Calu3 (cell line): ENCODE measurements around a stretch of chr3.

DNA sequence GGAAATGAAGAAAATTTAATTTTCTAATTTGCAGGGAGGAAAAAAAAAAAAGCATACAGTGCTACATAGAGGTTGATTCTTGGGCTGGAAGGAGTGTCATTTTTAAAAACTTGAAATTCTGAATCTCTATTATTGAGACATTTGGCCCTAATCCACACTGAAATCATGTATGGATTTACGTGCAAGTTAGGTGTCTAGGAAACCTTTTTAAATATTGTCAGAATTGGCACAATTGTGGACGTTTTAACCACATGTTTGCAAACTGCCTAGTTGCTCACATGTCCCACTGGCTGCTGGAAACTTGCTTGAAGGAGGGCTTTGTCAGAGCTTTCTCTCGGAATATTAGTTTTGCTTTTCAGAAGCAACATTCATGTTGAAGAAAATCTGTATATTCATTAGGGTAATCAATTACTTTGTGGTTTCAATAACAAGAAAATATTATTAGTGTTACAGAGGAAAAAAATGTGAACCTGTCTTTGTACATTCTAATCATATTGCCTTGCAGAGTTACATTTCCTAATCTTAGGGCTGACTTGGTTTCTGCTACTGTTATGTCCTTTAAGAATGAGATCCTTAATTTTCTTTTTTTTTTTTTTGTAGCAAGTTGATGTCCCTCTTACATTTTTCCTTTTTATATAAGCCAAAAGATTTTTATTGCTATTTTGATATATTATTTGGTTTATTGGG lies 18.6 kb downstream of the FNDC3B start:
- PRO-cap: no peak

DNA sequence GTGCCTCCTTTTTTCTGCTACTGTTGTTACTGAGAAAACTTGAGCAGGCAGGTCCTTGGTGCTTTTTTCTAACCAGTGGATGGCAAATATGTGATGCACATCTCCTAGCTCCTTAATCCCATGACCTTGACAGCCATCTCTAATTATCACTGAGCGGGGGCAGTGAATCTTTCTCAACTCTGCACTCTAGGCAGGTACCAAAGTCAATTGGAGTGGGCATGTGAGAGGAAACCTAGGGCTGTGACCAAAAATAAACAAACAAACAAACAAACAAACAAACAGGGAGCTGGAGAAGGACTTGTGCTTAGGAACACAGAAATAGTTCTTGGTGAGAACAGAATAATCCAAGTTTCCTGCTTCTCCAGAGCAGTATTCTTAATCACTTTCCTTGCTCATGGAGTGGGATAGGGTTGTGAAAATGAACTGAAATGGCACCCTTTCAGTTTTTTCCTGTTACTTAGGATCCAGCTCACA lies 50.8 kb downstream of the FNDC3B start:
- PRO-cap: no peak

GRCh38 chr3:172115028-172115476 lies 75.7 kb downstream of the FNDC3B start:
- PRO-cap: no peak

DNA sequence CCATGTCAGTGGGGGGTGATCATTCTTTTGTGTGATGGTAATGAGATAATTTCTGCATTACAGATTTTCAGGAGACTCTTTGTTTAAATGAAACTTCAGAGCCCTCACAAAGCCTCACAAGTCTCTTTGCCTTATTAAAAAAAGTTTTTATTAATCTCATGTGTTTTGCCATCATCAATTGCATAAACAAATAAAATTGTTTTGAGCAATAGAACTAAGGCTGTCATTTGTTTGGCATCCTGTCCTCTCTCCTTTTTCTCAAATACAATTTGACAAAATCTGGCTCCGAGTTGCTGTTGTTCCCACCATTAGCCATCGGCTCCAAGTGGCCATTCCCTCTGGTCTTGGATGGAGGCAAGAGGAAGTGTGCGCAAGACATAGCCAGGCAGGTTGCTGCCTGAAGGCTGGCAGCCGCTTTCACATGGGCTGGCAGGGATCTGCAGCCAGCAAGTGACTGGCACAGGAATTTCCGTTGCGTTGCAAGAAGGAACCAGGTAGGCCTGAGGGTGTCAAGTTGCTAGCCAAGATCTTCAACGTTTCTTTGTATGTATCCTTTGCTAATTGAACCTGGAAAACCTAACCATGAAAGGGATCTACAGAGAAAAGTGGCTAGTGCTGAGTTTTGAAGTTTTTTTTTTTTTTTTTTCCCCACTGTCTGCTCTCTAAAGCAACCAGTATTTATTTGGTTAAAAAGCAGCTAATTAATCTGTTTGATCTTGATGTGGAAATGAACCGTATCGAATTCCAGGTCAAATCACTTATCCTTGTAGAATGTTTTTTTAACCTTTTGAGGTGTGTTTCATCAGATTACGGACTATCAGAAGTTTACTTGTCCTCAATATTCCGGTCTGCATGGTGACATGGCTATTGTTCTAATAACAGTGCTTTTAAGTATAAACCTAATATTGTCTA lies 116.9 kb downstream of the FNDC3B start:
- PRO-cap: bidirectional peak, plus-strand start at position 550 of the sequence, minus-strand start at position 441 of the sequence

DNA sequence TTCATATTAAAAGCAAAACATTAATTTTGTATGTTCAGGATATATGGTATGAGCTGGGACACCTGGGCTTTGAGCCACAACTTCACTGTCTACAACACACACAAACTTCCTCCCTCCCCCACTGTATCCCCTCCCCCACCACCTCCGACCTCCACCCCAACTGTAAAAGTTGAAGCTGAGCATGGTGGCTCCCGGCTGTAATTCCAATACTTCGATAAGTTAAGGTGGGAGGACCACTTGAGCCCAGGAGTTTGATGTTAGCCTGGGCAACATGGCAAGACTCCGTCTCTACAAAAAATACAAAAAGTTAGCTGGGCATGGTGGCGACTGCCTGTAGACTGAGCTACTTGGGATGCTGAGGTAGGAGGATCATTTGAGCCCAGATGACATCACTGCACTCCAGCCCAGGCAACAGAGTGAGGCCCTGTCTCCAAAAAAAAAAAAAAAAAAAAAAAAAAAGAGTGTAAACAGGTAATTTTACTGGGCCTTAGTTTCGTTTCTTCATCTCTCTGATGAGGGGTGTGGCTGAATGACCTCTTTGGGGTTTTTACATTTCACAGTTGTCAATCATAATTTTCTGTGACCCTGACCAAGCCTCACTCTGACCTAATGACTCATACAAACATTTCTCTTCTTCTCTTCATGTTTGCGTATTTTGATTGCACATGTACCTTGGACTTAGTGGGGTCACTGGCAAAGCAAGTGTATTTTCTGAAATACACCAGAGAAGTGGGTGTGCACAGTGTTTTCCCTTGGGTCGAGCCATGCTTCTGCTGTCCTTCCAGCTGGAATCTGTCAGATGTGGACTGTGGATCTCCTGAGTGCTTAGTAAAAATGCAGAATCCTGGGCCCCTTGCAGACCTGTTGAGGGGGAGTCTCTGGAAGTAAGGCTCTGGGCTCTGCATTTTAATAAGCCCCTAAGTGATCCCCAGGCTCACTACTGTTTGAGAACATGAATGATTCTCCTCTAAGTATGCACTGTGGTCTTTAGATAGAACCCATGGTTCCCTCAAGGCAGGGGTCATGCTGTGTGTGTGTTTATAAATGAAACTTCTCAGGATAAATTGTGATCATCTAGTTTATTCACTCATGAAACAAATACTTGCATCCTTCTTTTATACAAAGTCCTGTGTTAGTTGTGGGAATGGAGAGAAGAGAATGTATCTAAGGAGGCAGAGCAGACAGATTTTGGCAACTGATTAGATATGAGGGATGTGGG lies 140.5 kb downstream of the FNDC3B start:
- PRO-cap: no peak

DNA sequence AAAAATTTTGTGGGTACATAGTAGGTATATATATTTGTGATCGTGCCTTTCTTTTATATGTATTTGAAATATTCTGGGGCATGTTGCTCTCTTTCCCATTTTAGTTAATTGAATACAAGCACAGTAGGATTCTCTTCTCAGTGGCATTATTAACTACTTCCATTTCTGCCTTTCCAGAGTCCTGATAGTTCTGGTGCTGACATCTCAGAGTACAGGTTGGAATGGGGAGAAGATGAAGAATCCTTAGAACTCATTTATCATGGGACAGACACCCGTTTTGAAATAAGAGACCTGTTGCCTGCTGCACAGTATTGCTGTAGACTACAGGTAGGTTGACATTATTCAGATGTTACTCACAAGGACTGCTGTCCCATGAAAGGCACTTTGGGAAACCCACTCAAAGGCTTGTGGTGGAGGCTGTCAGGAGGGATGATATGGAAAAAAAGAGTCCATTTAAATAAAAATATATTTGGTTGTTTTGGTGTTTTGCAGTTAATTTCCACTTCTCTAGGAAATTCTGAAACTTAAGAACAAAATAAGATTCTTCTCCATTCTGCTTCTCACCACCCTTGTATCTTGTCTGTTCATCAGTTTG lies 101.1 kb downstream of the GHSR start:
- PRO-cap: no peak

- PRO-cap: no peak
Observed at GRCh38 chr3:172351562-172352242, 96.6 kb downstream of the GHSR start.

GRCh38 chr3:172512973-172513787 lies 10.1 kb downstream of the TNFSF10 start:
- PRO-cap: no peak

DNA sequence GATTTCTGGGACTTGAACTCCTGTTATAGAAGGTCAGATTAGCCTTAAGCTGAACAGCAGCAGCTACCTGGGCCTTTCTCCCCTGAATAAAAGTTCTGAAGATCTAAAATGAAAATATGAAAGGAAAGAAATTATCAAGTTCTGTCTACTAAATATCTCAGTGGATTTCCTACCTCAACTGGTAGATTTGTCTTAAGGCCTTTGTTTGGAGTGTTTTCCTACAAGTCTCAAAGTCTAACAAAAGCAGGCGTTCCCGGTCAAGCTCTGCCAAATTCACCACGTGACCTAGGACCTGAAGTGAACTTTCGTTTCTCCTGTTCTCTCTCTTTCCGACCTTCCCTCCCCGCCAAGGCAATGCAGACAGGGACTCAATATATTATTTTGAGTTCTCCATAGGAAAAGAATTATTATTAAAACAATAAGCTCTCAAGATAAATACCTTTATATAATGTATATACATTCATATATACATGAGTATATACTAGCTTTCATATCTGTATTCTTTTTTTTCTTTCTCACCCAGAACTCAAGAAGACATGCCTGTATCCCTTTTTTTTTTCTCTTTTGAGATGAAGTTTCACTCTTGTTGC lies 71.3 kb upstream of the TNFSF10 start:
- PRO-cap: bidirectional peak, plus-strand start at position 324 of the sequence, minus-strand start at position 88 of the sequence

GRCh38 chr3:172635606-172636236 lies 75.1 kb downstream of the NCEH1 start:
- PRO-cap: no peak

DNA sequence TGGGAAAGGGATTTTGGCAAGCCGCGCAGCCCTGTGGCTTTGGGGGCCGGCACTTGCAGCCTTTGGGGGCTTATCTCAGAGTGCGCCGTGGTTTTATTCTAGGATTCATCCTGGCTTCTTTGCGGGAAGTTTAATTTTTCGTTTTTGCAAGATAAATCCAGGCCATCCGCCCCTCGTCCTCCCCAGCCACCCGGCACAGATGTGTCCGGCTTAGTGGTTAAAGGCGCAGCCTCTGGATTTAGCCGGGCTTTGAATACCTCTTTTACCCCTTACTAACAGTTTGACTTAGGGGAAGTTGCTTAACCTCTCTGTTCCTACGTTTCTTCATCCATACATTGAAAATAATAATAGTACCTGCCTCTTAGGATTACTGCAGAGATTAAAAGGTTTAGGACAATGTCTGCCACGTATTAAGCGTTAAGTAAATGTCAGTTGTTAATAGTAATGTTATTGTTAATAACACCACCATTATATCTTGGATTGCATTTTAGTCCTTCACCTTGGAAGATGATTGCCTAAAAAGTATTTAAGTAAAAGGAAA lies 680 bp downstream of the ECT2 start:
- PRO-cap: bidirectional peak, plus-strand start at position 278 of the sequence, minus-strand start at position 234 of the sequence

GRCh38 chr3:174439274-174440188 lies 419.6 kb upstream of the NAALADL2 start:
- PRO-cap: bidirectional peak, plus-strand start at chr3:174440034, minus-strand start at chr3:174439773

GRCh38 chr3:174925592-174926370 lies 66.6 kb downstream of the NAALADL2 start:
- PRO-cap: no peak

DNA sequence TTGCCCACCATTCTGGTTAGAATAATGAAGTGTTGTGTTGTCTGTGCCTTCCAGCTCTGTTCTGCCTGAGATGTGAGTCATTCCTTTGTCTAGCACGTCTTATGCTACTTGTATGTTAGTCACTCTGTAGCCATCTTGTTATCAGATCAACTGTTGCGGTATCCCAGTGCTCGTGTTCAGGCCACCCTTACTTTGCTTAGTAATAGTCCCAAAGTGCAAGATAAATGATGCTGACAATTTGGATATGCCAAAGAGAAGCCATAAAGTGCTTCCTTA lies 527.5 kb downstream of the NAALADL2 start:
- PRO-cap: unidirectional peak, minus-strand start at position 63 of the sequence

DNA sequence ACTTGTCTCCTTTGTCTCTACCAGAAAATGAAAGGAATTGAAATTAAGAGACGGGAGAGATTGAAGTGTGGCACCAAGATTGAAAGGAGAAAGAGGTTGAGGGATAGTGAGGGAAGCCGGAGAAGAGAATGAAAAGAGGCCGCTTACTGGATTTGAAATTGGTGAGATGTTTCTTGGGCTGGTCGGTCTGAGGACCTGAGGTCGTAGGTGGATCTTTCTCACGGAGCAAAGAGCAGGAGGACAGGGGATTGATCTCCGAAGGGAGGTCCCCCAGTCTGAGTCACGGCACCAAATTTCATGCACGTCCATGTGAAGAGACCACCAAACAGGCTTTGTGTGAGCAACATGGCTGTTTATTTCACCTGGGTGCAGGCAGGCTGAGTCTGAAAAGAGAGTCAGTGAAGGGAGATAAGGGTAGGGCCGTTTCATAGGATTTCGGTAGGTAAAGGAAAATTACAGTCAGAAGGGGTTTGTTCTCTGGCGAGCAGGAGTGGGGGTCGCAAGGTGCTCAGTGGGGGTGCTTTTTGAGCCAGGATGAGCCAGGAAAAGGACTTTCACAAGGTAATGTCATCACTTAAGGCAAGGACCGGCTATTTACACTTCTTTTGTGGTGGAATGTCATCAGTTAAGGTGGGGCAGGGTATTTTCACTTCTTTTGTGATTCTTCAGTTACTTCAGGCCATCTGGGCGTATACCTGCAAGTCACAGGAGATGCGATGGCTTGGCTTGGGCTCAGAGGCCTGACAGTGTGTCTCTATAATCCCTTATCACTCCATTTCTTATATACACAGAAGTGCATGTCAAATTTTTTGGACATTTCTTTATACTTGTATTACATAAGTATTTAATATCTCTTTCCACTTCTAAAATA lies 870.4 kb downstream of the TBL1XR1 start:
- PRO-cap: no peak

DNA sequence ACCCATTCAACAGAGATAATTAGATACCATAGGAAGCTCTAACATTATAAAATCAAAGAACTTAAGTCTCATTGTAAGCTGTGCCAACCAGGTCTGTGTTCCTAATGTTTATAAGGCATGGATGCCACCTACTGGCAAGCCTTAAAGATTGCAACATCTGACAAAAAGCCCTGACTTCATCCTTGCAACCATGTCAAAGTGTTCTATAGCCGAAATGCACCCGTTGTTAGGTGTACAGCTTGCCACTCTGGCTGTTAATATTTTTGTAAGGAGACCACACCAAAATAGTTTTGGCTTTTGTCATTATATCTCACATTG lies 258.3 kb downstream of the TBL1XR1 start:
- PRO-cap: no peak

DNA sequence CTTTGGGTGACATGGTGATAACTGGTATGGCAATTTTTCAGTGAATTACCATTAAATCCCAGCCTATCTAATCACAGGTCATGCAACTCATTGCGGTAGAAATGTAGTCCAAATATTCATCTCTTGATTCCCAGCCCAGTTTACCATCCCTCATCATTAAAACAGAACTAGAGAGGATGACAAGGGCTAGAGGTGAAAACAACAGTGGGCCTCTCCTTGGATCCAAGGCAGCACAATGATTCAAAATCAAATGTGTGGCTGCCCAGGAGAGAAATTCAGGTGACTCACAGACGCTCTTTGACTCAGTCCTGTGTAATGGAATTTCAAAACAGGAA lies 246.6 kb downstream of the TBL1XR1 start:
- PRO-cap: unidirectional peak, minus-strand start at position 237 of the sequence

DNA sequence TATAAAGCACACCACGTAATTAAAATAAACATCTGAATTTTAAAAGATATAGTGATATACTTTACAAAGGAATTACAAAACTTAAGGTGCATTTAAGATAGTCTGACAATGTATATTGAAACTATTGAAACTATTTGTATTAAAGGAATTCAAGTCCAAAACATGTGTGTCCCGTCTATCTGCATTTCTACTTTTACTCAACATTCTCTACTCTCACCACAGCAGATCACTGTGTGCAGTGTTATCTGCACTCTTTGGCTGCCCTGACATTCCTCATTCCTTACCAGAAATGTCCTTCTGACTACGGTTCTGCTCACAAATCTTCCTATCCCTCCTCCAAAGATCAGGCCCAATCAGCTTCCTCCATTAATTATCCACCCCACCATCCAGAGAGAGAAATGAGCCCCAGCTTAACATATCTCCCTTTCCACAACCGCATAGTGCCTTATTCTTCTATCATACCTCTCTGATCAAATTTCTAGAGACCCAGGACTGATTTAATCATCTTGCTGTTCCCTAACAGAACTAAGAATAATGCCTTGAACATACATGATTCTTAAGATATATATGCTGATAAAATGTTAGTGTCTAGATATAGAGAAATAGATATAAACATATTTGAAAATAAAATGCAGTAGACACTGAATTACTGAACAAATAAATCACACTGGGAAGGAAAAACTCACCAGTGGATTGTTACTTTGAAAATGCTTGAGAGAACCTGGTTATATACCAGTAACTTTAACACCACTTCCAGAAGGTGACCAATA lies 94.6 kb downstream of the TBL1XR1 start:
- PRO-cap: no peak

- PRO-cap: no peak
Observed at GRCh38 chr3:177320802-177321363, 123.6 kb upstream of the TBL1XR1 start.

GRCh38 chr3:177358234-177358979 lies 161.1 kb upstream of the TBL1XR1 start:
- PRO-cap: bidirectional peak, plus-strand start at chr3:177358765, minus-strand start at chr3:177358401; bidirectional peak, plus-strand start at chr3:177358932, minus-strand start at chr3:177358908